Endothelial cell of umbilical vein (primary cell): ENCODE results near the genes AP5S1, PANK2, PRND and PCNA.

DNA sequence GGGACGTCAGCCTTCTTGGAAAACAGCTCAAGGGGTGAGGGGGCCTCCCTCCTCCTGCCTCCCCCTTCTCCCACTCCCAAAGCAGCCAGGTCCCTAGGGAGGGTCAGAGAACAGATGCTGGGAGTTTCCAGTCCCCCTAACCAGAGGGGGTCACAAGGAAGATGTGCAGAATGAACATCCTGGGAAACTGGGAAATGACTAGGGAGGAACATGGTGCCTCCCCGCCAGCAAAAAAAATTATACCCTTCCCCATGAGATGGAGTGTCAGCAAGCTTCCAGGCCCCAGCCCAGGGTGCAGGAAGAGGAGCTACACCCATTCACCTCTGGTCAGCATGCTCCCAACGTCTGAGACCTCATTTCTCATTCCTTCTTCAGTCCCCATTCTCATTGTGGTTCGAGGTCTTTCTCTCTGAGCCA is 1.9 kb downstream of the ADISSP start:
- PRO-cap, result no peak
CAGE:
- cytosol, long polyA minus RNA, result no peak
- cytosol, long polyA plus RNA, result no peak
- long polyA plus RNA, result no peak
- nucleus, long polyA minus RNA, result no peak
- nucleus, long polyA plus RNA, result no peak

DNA sequence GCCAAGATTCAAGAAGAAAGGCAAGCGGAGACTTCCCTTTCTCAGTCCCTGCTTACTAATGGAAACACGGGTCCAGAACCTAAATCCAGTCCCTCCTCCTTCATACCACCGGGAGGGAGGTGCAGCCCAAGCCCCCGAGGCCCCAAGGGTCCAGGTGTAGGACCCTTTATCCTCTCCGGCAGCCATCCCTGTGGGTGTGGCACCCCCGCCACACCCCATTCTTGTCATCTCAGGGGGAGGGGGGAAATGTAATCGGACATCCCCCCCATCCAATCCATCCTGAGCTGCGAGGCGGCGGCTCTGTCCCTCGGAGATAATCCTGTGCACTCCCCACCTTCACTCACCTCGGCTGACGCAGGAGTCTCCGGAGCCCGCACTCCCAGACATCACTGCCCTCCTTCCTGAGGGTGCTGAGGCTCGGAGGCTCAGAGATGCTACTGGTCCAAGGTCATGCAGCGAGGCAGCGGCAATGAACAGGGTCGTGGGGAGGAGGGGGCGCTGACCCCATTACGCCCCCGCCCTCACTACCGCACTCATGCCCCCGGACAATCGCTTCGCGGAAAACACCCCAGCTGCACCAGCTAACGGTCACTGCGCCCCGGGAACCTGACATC is 581 bp downstream of the ADISSP start:
- PRO-cap, result no peak
CAGE:
- cytosol, long polyA minus RNA, result no peak
- cytosol, long polyA plus RNA, result no peak
- long polyA plus RNA, result no peak
- nucleus, long polyA minus RNA, result no peak
- nucleus, long polyA plus RNA, result no peak

GRCh38 chr20:3795441-3796011 is 584 bp upstream of the CDC25B start:
- PRO-cap, result bidirectional peak, plus-strand start at chr20:3795760, minus-strand start at chr20:3795720
CAGE:
- cytosol, long polyA minus RNA, result no peak
- cytosol, long polyA plus RNA, result no peak
- long polyA plus RNA, result start-site peak on the plus strand at chr20:3795749-3795837, 174 and 96 reads in 2 replicates
- nucleus, long polyA minus RNA, result no peak
- nucleus, long polyA plus RNA, result start-site peak on the plus strand at chr20:3795751-3795831, 234 and 214 reads in 2 replicates

- PRO-cap, result bidirectional peak, plus-strand start at chr20:3820328, minus-strand start at chr20:3820174; bidirectional peak, plus-strand start at chr20:3820556, minus-strand start at chr20:3820470
CAGE:
- cytosol, long polyA minus RNA, result start-site peak on the plus strand at chr20:3820551-3820557, 15 reads
- cytosol, long polyA plus RNA, result start-site peak on the plus strand at chr20:3820540-3820559, 38 and 43 reads in 2 replicates
- long polyA plus RNA, result no peak
- nucleus, long polyA minus RNA, result start-site peak on the plus strand at chr20:3820252-3820349, 31 reads
- nucleus, long polyA plus RNA, result no peak
Measured at GRCh38 chr20:3820089-3821183, at the start of gene AP5S1. TSS of gene AP5S1 (plus strand) at chr20:3820547.

- PRO-cap, result no peak
CAGE:
- cytosol, long polyA minus RNA, result no peak
- cytosol, long polyA plus RNA, result no peak
- long polyA plus RNA, result no peak
- nucleus, long polyA minus RNA, result no peak
- nucleus, long polyA plus RNA, result no peak
Measured at GRCh38 chr20:3843495-3844019, 3.1 kb upstream of the MAVS start.

- PRO-cap, result bidirectional peak, plus-strand start at chr20:3888950, minus-strand start at chr20:3888703; bidirectional peak, plus-strand start at chr20:3889389, minus-strand start at chr20:3889163
CAGE:
- cytosol, long polyA minus RNA, result start-site peak on the plus strand at chr20:3889401-3889420, 91 reads
- cytosol, long polyA plus RNA, result start-site peak on the plus strand at chr20:3889383-3889420, 462 and 476 reads in 2 replicates
- long polyA plus RNA, result start-site peak on the plus strand at chr20:3889384-3889420, 755 and 741 reads in 2 replicates
- nucleus, long polyA minus RNA, result start-site peak on the plus strand at chr20:3888749-3888933, 99 reads; start-site peak on the minus strand at chr20:3889049-3889078, 6 reads; start-site peak on the minus strand at chr20:3889159-3889176, 9 reads; start-site peak on the plus strand at chr20:3889395-3889427, 1,201 reads
- nucleus, long polyA plus RNA, result start-site peak on the plus strand at chr20:3889383-3889420, 469 and 399 reads in 2 replicates
Measured at GRCh38 chr20:3888608-3889517, at the start of gene PANK2. TSS of gene PANK2 (plus strand) at chr20:3889387.

- PRO-cap, result no peak
CAGE:
- cytosol, long polyA minus RNA, result no peak
- cytosol, long polyA plus RNA, result no peak
- long polyA plus RNA, result no peak
- nucleus, long polyA minus RNA, result no peak
- nucleus, long polyA plus RNA, result no peak
Measured at GRCh38 chr20:4082405-4083334, 66.0 kb upstream of the SMOX start.

DNA sequence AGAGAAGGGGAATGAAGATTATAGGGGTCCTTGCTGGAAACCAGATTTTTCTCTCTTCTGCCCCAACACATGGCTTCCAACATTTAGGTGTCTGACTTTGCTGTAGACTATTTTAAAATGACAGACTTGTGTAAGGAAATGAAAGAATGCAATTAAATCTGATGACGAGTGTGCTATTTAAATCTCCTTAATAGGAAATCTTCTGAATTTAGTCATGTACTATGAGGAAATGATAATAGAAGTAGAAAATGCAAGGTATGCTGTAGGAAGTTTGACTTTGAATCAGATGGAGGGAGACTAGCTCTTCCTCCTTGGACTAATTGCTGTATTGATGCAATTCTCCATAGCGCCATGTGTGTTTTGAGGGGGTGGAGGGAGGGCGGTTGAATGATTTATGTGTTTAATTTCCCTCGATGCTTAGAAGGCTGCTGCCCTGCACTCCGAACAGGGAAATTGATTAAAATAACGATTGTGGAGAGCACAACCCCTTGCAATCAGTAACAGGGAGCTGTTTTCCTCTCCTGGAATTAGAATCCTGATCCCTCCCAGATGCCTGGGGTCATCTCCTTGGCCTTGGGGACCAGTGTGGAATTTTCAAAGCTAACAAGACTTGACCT is 179.0 kb upstream of the PRNP start:
- PRO-cap, result bidirectional peak, plus-strand start at position 420 of the sequence, minus-strand start at position 119 of the sequence; bidirectional peak, plus-strand start at position 472 of the sequence, minus-strand start at position 445 of the sequence
CAGE:
- cytosol, long polyA minus RNA, result no peak
- cytosol, long polyA plus RNA, result no peak
- long polyA plus RNA, result no peak
- nucleus, long polyA minus RNA, result no peak
- nucleus, long polyA plus RNA, result no peak

- PRO-cap, result bidirectional peak, plus-strand start at chr20:4704048, minus-strand start at chr20:4703910; unidirectional peak, minus-strand start at chr20:4704240
CAGE:
- cytosol, long polyA minus RNA, result no peak
- cytosol, long polyA plus RNA, result no peak
- long polyA plus RNA, result no peak
- nucleus, long polyA minus RNA, result no peak
- nucleus, long polyA plus RNA, result no peak
Measured at GRCh38 chr20:4703622-4704355, 17.5 kb downstream of the PRNP start.

DNA sequence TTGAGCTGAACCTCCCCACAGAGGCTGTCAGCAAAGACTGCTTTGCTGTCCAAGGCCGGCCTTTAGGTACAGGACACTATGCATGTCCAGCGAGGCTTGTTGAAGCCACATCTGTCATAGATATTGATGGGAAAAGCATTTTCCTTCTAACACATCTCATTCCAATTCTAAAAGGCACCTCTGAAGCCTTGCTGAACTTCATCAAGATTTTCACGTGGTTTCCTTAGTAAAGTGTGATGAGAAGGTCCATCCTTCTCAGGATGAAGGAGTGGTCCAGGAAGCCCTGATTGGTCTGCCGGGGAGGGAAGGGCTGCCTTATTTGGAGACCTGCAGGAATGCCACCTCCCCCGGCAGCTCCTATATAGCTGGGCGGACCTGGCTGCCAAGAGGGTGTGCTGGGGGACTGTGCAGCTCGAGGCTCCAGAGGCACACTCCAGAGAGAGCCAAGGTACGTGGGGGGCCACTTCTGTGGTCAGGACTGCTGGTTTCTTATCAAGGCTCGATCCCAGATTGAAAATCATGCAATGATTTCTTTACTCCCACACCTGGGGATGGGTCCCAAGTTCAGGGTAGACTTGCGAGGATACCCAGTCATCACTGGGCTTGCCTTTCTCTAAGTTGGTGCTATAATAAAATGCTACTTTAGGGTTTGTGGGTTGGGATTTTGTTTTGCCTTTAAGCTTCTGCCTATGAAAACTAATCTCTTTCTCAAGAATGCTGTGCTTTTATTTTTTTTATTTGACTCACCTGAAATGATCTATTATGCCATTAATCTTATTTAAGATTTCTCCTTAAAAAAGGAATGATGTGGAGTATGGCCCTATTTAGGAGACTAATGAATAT is at the start of gene PRND:
Gene PRND (plus strand): TSS at position 388 of the 843 bp plus-strand sequence.
- PRO-cap, result no peak
CAGE:
- cytosol, long polyA minus RNA, result no peak
- cytosol, long polyA plus RNA, result no peak
- long polyA plus RNA, result no peak
- nucleus, long polyA minus RNA, result no peak
- nucleus, long polyA plus RNA, result no peak

GRCh38 chr20:4810455-4810865 is 12.9 kb downstream of the RASSF2 start:
- PRO-cap, result no peak
CAGE:
- cytosol, long polyA minus RNA, result no peak
- cytosol, long polyA plus RNA, result no peak
- long polyA plus RNA, result no peak
- nucleus, long polyA minus RNA, result no peak
- nucleus, long polyA plus RNA, result no peak

DNA sequence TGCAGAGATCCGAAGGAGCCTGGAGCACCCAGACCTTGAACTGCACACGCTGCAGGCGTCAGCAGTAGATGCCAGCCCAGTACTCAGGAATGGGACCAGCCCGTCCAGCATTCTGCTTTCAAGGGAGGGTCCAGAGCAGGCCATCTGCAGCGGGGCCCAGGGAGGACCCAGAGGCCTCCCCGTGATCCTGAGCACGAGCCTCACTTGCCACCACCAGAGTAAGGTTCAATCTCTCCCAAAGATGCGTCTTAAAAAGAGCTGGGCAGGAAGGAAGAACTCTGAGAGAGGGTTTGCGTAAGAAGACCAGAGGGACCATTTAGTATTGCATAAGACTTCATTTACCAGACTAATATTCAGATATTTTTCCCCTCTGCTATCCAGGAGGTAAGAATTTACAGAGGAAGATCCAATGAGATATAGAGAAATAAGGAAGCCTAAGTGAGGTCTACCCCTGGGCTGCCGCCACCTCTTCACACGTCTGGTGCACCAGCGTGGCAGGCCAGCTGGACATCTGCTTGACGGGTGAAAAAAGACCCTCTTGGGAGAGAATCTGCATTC is 5.5 kb upstream of the RASSF2 start:
- PRO-cap, result no peak
CAGE:
- cytosol, long polyA minus RNA, result no peak
- cytosol, long polyA plus RNA, result no peak
- long polyA plus RNA, result no peak
- nucleus, long polyA minus RNA, result no peak
- nucleus, long polyA plus RNA, result no peak

DNA sequence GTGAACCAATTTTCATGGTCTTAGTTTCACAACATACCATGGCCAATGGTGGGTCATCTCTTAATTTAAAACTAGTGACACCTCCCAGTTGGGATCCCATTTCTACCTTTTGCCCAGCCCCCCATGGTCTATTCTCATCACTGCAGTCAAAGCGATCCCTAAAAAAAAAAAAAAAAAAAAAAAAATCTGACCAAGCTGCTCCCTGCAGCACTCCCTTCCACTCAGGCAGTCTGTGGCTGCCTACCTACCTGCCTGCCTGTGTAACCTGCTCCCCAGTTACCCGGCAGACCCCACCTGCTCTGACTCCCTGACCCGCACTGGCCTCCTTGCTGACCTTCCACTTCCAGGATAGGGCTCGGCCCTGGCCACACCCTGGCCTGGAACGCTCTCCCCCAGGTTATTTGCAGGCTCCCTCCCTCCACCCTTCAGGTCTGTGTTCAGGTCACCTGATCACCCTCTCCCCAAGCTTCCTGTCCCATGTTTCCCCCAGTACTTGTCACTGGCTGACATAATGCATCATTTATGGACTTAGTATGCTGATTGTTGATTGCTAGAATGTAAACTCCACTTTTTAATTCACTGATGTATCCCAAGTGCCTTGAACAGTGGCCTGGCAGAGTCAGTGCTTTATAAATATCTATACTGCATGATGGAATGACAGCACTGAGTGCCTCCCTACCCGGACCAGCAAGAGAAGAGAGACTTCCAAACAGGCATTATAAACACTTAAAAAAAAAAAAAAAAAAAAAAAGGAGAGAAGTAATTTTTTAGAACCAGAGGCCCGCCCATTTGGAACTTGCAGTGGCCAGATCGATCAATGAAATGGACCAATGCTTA is 43.7 kb upstream of the RASSF2 start:
- PRO-cap, result no peak
CAGE:
- cytosol, long polyA minus RNA, result no peak
- cytosol, long polyA plus RNA, result no peak
- long polyA plus RNA, result no peak
- nucleus, long polyA minus RNA, result no peak
- nucleus, long polyA plus RNA, result no peak

DNA sequence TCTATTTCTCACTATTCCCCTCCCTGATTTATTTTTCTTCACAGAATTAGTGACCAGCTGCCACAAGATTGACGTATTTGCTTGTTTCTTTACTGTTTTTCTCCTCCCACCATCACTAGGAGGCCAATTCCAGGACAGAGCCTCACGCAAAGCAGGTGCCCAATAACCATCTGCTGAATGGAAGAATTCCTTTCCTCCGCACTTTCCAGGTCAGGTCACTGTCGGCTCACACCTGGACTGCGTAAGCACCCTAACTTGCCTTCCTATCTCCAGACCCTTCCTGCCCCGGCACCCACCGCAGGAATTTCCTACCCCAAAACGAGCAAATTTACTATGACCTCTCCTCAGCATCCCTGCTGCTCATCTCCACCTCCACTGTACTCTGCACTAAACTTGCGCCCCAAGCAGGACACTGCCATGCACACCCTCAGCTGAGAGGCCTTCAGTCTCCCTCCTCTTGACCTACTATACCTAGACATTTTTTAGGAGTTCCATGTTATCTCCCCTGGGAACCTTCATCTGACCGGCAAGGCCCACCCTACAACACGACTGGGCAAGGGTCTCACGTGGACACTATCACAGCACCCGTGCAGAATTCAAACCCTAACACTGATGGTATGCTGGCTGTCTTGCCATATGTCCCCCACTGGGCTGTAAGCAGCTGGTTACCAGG is 75.8 kb downstream of the SLC23A2 start:
- PRO-cap, result no peak
CAGE:
- cytosol, long polyA minus RNA, result no peak
- cytosol, long polyA plus RNA, result no peak
- long polyA plus RNA, result no peak
- nucleus, long polyA minus RNA, result no peak
- nucleus, long polyA plus RNA, result no peak

DNA sequence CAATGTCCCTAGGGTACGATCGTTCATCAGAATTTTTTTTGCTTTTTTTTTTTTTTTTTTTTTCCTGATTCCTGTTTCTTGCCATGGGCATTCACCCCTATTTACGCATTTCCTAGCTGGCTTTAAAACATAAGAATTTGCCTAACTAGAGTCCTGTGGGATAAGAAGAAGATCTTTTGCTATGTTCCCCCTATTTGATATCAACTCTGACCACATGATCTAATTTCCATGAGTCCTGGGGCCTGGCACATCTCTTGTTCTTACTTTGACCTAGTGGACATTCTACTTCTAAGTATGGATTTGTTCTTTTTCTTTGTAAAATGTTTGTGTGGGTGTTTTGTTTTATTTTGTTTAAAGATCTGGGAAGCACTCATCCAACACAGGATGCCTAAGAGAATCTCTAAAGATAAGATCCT is 74.8 kb downstream of the SLC23A2 start:
- PRO-cap, result no peak
CAGE:
- cytosol, long polyA minus RNA, result no peak
- cytosol, long polyA plus RNA, result no peak
- long polyA plus RNA, result no peak
- nucleus, long polyA minus RNA, result no peak
- nucleus, long polyA plus RNA, result start-site peak on the minus strand centred at position 242 of the sequence, 810 bp wide, 9 and 6 reads in 2 replicates

- PRO-cap, result no peak
CAGE:
- cytosol, long polyA minus RNA, result no peak
- cytosol, long polyA plus RNA, result no peak
- long polyA plus RNA, result no peak
- nucleus, long polyA minus RNA, result no peak
- nucleus, long polyA plus RNA, result no peak
Measured at GRCh38 chr20:5080240-5080665, 32.6 kb downstream of the TMEM230 start.

- PRO-cap, result bidirectional peak, plus-strand start at chr20:5090453, minus-strand start at chr20:5090277
CAGE:
- cytosol, long polyA minus RNA, result no peak
- cytosol, long polyA plus RNA, result no peak
- long polyA plus RNA, result no peak
- nucleus, long polyA minus RNA, result no peak
- nucleus, long polyA plus RNA, result no peak
Measured at GRCh38 chr20:5090033-5090529, 22.8 kb downstream of the TMEM230 start.

DNA sequence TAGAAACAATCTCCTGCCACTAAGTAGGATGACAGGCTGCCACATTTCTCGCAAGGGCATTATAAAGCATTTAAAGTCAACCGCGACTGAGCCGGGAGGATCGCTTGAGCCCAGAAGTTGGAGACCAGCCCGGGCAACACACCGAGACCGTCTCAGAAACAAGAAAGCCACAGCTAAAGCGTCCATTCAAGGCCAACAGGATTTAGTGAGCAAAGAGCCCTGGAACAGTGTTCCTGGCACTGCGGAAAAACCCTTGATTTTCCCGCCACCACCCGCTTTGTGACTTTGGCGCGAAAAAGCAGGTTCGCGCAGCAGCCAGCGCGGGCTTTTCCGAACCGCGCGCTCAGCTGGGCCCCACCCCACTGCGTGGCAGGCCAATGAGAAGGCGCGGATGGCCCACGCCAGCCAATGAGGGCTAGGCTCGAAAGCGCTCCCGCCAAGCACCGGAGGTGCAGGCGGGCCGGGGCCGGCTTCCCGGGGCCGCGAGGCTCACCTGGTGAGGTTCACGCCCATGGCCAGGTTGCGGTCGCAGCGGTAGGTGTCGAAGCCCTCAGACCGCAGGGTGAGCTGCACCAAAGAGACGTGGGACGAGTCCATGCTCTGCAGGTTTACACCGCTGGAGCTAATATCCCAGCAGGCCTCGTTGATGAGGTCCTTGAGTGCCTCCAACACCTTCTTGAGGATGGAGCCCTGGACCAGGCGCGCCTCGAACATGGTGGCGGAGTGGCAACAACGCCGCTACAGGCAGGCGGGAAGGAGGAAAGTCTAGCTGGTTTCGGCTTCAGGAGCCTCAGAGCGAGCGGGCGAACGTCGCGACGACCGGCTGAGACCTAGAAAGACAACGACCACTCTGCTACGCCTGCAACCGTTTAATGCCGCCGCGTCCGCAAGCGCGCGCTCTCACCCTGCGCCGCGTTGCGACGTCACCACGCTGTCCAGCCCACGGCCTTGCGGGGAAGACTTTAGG is at the start of gene PCNA:
Gene PCNA (minus strand): TSS at position 874 of the 967 bp plus-strand sequence.
- PRO-cap, result bidirectional peak, plus-strand start at position 439 of the sequence, minus-strand start at position 279 of the sequence; bidirectional peak, plus-strand start outside the sequence, minus-strand start at position 874 of the sequence
CAGE:
- cytosol, long polyA minus RNA, result start-site peak on the minus strand centred at position 857 of the sequence, 35 bp wide, 1,246 reads
- cytosol, long polyA plus RNA, result start-site peak on the minus strand centred at position 875 of the sequence, 70 bp wide, 1,983 and 2,222 reads in 2 replicates
- long polyA plus RNA, result start-site peak on the minus strand centred at position 856 of the sequence, 50 bp wide, 1,348 and 1,860 reads in 2 replicates
- nucleus, long polyA minus RNA, result start-site peak on the plus strand centred at position 455 of the sequence, 75 bp wide, 7 reads; start-site peak on the minus strand centred at position 854 of the sequence, 47 bp wide, 682 reads
- nucleus, long polyA plus RNA, result start-site peak on the minus strand centred at position 863 of the sequence, 40 bp wide, 771 and 863 reads in 2 replicates

GRCh38 chr20:5126298-5126643 is 537 bp upstream of the CDS2 start:
- PRO-cap, result bidirectional peak, plus-strand start at chr20:5127010, minus-strand start at chr20:5126580
CAGE:
- cytosol, long polyA minus RNA, result no peak
- cytosol, long polyA plus RNA, result no peak
- long polyA plus RNA, result start-site peak on the minus strand at chr20:5126543-5126645, 177 and 126 reads in 2 replicates
- nucleus, long polyA minus RNA, result no peak
- nucleus, long polyA plus RNA, result start-site peak on the minus strand at chr20:5126539-5126659, 42 and 44 reads in 2 replicates

DNA sequence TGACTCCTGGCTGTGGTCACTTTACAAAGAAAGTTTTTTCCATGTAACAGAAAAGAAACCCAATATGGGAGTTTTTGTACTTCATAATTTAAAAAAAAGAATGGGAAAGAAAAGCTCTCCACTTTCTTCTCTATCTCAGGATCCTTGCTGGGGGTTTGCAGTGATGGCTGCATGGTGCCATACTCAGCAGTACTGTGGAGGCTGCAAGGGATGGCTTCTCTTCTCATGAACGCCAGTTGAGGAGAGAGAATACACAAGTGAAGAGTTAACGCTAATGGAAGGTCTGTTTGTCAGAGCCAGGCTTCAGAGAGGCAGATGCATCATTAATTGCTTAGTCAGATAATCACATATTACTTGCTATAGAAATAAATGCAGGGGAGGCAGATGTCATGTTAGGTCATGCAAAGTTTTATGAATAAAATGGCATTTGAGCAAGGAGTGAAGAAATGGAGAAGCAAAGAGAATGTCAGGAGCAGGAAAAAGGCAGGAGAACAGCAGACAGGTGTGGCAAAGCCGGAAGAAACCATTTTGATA is 51.2 kb downstream of the CDS2 start:
- PRO-cap, result no peak
CAGE:
- cytosol, long polyA minus RNA, result no peak
- cytosol, long polyA plus RNA, result no peak
- long polyA plus RNA, result no peak
- nucleus, long polyA minus RNA, result no peak
- nucleus, long polyA plus RNA, result no peak